Spleen (tissue), 7 donors: Measurements from ENCODE around the gene SLC16A5.

GRCh38 chr17:73647930-73648462 lies 3.8 kb upstream of the SDK2 start:
- PRO-cap, 4 experiments: peak in 1 of 4 experiments; most common plus-strand start chr17:73648060 (in 1)
- RAMPAGE, long total RNA, 4 experiments: no peak in any of the 4 experiments

GRCh38 chr17:73795671-73796203 lies 151.5 kb upstream of the SDK2 start:
- PRO-cap, 4 experiments: no peak in any of the 4 experiments
- RAMPAGE, long total RNA, 4 experiments: no peak in any of the 4 experiments

- PRO-cap, 4 experiments: no peak in any of the 4 experiments
- RAMPAGE, long total RNA, 4 experiments: no peak in any of the 4 experiments
These were observed 25.8 kb downstream of the TTYH2 start for GRCh38 chr17:74239150-74239536.

- PRO-cap, 4 experiments: no peak in any of the 4 experiments
- RAMPAGE, long total RNA, 4 experiments: no peak in any of the 4 experiments
These were observed 12.8 kb downstream of the GPR142 start for GRCh38 chr17:74380078-74380453.

GRCh38 chr17:74431561-74431665 lies 475 bp upstream of the GPRC5C start:
- PRO-cap, 4 experiments: no peak in any of the 4 experiments
- RAMPAGE, long total RNA, 4 experiments: no peak in any of the 4 experiments

GRCh38 chr17:74432736-74432979 lies 770 bp downstream of the GPRC5C start:
- PRO-cap, 4 experiments: no peak in any of the 4 experiments
- RAMPAGE, long total RNA, 4 experiments: no peak in any of the 4 experiments

GRCh38 chr17:74449230-74449558 lies 17.2 kb upstream of the CD300A start:
- PRO-cap, 4 experiments: no peak in any of the 4 experiments
- RAMPAGE, long total RNA, 4 experiments: no peak in any of the 4 experiments

GRCh38 chr17:74452171-74452905 lies 14.1 kb upstream of the CD300A start:
- PRO-cap, 4 experiments: peak in 1 of 4 experiments; most common plus-strand start chr17:74452558 (in 1)
- RAMPAGE, long total RNA, 4 experiments: no peak in any of the 4 experiments

DNA sequence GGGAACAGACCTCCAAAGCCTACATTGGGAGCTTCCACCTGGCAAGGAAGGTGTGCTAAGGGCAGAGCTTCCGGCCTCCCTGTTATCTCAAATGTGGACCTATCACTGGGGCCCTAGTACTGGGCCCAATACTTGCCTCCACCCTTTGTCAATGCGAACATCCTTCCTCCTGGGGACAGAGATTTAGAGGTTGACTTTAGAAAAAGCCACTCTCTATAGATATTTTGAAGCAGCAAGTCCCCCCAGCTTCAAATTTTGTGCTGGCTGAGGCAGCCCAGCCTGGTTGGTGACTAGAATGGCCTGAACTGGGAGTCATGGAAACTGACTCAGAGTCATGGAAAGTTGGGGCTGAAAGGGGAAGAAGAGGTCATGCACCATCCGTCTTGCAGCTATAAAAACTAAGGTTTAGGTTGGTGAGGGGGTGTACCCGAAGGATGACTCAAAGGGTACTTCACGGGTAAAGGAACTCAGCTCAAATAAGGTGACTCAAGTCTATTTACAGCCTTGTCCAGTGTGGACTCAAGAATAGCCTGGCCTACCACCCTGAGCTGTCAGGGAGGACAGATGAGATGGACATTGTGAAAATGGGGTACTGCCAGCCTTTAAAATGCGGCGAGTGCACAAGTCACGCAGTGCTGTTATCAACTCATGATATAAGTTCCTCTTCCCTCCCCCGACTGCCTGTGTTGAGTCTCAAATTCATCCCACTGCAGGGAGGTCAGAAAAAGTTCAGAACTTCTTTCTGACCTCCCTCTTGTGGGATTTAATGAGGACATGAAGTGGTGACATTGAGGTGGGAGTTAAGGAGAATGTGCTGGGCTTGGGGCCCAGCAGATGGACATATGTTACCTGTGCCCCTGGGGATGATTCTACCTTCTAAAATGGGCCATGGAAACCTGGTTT lies 18.6 kb downstream of the CD300LB start:
- PRO-cap, 4 experiments: peak in 1 of 4 experiments; most common minus-strand start position 257 of the sequence (in 1)
- RAMPAGE, long total RNA, 4 experiments: no peak in any of the 4 experiments

GRCh38 chr17:74569221-74569985 lies 22.7 kb downstream of the CD300LD start:
- PRO-cap, 4 experiments: peak in 3 of 4 experiments; most common plus-strand start chr17:74569761 (in 2)
- RAMPAGE, long total RNA, 4 experiments: no peak in any of the 4 experiments

DNA sequence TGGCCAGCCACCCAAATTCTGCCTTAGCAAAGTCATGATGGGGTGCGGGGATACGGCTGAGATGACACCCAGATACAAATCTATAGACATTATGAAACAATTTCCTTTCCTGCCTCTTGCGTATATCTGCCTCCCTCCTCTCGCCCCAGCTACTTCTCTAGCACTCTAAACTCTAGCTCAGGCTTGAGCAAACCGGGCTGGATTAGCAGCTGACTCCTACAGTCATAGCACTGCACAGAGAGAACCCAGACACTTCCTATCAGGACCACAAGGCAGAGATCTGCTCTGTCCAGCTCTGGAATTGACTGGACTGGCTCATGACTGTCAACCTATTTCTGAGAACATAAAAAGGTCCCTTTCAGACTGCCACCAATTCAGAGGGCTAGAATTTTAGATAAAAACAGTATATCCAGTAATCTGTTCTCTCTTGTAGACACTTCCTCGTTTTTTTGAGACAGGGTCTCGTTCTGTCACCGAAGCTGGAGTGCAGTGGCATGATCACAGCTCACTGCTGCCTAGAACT lies 22.2 kb downstream of the CD300LF start:
- PRO-cap, 4 experiments: peak in 2 of 4 experiments; most common plus-strand start position 252 of the sequence (in 1); most common minus-strand start position 63 of the sequence (in 2)
- RAMPAGE, long total RNA, 4 experiments: no peak in any of the 4 experiments

DNA sequence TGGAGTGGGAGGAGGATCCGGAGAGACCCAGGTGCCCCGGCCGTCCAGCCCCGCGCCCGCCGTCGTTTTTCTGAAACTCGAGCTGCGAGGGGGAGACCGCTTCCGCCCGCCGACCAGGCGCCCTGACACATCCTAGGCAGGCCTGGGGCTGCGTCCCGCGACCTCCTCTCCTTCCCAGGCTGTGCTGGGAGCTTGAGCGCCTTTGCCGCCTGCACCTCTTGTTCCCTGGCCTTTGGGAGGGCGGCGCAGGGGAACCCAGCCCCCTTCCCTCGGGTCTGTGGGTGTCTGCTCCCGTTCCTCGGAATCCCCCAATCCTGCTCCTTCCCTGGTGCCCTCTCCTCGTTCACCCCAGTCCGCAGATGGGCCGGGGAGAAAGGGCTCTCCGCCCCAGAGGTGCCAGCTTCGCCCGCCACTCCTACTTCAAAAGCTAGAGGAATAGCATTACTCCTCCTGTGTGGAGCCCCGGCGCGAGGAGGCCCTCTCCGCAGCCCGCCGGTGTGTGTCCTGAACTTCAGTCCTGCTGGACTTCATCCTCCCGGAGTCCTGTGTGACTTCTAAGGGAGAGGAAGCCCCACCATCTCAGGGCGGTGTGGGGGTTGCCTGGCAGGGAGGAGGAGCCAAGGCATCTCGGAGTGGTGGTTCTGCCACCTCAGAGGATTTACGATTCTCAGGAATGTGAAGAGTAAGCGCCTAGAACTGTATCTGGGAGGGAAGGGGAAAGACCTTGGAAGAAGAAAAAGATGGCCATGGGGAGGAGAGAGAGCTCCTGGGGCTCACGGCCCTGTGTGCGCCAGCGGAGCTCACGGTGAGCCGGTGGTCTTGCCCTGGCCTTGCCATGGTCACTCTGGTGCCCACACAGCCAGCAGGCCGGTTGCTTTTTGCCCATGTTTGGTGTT lies 1.1 kb downstream of the NHERF1 start:
- PRO-cap, 4 experiments: peak in 4 of 4 experiments; most common plus-strand start position 93 of the sequence (in 1); most common minus-strand start position 72 of the sequence (in 4)
- RAMPAGE, long total RNA, 4 experiments: no peak in any of the 4 experiments

GRCh38 chr17:74772618-74773270 lies 3.4 kb downstream of the NAT9 start:
- PRO-cap, 4 experiments: no peak in any of the 4 experiments
- RAMPAGE, long total RNA, 4 experiments: no peak in any of the 4 experiments

GRCh38 chr17:74805501-74805952 lies 29.2 kb downstream of the TMEM104 start:
- PRO-cap, 4 experiments: no peak in any of the 4 experiments
- RAMPAGE, long total RNA, 4 experiments: no peak in any of the 4 experiments

DNA sequence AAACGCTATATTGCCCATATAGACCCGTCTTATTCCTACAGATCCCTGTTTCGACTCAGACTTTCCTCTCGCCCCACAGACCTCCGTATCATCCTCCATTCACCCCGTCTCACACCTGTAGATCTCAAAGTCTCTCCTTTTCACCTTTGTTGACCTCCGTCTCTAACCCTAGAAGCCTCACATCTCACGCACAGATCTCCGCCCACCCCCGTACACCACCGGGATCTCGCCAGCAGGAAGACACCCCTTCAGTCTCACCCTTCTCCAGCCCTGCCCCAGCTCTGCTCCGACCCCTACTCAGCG lies 332 bp downstream of the FDXR start:
- PRO-cap, 4 experiments: no peak in any of the 4 experiments
- RAMPAGE, long total RNA, 4 experiments: no peak in any of the 4 experiments

DNA sequence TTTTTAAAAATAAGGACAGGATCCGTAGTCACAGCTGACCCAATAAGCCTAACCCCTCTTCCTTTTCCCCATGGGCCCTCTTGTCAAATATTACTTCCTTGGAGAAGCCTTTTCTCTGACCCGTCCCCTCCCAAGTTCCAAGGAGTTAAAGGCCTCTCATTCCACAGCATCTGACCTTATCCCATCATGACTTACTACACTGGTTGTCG lies 962 bp upstream of the FDXR start:
- PRO-cap, 4 experiments: no peak in any of the 4 experiments
- RAMPAGE, long total RNA, 4 experiments: no peak in any of the 4 experiments

DNA sequence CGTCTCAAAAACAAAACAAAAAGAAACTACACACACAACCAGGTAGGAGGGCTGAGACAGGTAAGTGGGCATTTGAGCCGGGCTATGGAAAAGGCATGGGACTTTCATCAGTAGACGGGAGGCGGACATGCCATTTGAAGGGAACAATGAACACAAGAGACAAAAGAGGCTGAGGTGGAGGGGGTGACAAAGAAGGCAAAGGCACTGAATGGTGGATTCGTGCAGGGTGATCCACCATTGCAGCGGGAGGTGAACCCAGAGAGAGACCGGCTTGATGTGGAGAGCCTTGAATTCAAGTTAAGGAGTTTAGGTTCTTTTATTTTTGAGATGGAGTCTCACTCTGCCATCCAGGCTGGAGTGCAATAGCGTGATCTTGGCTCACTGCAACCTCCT lies 9.4 kb downstream of the MRPL58 start:
- PRO-cap, 4 experiments: no peak in any of the 4 experiments
- RAMPAGE, long total RNA, 4 experiments: no peak in any of the 4 experiments

GRCh38 chr17:75032858-75033503 lies 13.8 kb downstream of the ATP5PD start:
- PRO-cap, 4 experiments: no peak in any of the 4 experiments
- RAMPAGE, long total RNA, 4 experiments: no peak in any of the 4 experiments

GRCh38 chr17:75047755-75048112 lies 709 bp downstream of the KCTD2 start:
- PRO-cap, 4 experiments: no peak in any of the 4 experiments
- RAMPAGE, long total RNA, 4 experiments: no peak in any of the 4 experiments

- PRO-cap, 4 experiments: peak in 4 of 4 experiments; most common plus-strand start chr17:75087734 (in 2); most common minus-strand start chr17:75087629 (in 2)
- RAMPAGE, long total RNA, 4 experiments: start-site peak on the plus strand in 1 of 4 experiments, at chr17:75087949-75087962 at its widest, 26 reads per replicate
These were observed at the start of gene SLC16A5 for GRCh38 chr17:75087239-75088045. Gene SLC16A5 (plus strand): TSS chr17:75087954.